ENCODE measurements around a stretch of chr11.

DNA sequence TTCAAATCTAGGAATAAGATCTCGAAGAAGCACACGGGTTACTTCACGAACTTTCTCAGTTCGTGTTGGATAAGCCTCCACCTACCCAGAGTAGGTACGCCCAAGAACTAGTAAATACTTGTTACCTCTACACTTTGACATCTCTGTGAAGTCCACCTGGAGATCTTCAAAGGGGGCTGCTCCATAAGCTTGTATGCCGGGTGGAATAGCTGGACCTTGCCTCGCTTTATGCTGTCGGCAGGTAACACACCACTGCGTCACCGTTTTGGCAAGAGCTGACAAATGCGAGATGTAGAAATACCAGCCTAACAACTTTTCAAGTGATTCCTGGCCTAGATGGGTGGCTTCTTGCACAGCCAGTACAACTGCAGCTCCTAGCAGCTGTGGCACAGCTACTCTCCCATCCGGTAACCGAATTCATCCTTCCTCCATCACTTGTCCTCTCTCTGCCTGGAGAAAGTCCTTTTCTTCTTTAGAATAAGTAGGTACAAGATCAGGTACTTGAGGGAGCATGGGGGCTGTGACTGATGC is 155.4 kb downstream of the UNC93B1 start:
- RRBS: no CpG with 5 or more reads among the region's 13 CpGs
CAGE:
- cytosol, long polyA plus RNA: no peak
- long polyA plus RNA: no peak
- nucleus, long polyA plus RNA: no peak

- RRBS: no CpG with 5 or more reads among the region's 12 CpGs
CAGE:
- cytosol, long polyA plus RNA: no peak
- long polyA plus RNA: no peak
- nucleus, long polyA plus RNA: no peak
Measured at GRCh38 chr11:68004776-68005368, 975 bp upstream of the UNC93B1 start.

DNA sequence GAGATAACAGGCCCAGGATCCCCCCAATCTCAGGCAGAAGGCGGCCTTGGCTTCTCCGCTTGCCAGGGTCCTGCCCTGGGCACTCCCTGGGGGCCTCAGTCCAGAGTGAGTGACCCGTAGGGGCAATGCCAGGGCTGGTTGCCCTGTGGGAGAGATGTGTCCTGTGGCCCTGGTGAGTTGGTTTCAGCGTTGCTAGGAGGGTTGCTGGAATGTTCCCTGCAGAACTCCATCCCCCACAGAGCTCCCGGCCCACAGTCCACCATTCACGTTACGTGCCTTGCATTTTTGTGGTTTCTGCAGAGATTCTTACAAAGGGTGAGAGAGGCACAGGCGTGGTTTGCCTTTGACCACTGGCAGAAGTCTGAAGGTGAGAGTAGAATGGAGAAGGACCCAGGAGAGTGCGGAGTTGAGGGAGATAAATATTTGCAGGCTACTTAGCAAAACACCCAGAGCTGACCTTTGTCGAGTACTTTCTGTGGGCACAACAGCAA is 3.0 kb downstream of the ALDH3B1 start:
- RRBS: no CpG with 5 or more reads among the region's 10 CpGs
CAGE:
- cytosol, long polyA plus RNA: no peak
- long polyA plus RNA: no peak
- nucleus, long polyA plus RNA: no peak

- RRBS: 95% methylated on average over 6 of the region's 30 CpGs
CAGE:
- cytosol, long polyA plus RNA: no peak
- long polyA plus RNA: no peak
- nucleus, long polyA plus RNA: no peak
Measured at GRCh38 chr11:68017794-68018769, 8.0 kb downstream of the ALDH3B1 start.

DNA sequence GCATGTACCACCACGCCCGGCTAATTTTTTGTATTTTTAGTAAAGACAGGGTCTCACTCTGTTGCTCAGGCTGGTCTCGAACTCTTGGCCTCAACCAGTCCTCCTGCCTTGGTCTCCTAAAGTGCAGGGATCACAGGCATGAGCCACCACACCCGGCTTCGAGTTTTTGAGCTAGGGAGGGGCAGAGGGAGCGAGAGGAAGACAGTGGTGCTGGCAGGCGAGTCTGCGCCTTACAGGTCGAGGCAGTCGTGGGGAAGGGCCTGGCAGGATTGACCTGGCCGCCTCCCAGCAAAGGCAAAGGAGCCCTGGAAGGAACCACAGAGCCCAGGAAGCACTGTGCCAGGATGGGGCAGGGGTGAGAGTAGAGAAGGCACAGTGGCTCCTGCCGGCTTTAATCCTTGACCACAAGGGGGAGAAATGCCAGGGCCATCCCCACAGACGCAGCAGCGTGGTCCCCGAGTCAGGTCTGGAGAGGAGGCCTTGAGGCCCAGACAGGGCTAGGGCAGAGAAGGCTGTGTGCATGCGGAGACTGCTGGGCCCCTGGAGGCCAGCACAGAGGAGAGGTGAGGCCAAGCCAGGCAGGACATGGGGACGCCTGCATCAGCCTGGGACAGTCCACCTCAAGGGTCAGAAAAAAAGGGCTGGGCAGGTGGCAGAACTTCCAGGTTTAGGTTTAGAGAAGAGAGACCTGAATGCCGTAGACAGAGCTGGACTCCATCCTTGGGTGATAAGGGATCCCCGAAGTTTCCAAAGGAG is 9.9 kb upstream of the NDUFS8 start:
- RRBS: no CpG with 5 or more reads among the region's 19 CpGs
CAGE:
- cytosol, long polyA plus RNA: no peak
- long polyA plus RNA: no peak
- nucleus, long polyA plus RNA: no peak

GRCh38 chr11:68021211-68022033 is 9.1 kb upstream of the NDUFS8 start:
- RRBS: no CpG with 5 or more reads among the region's 38 CpGs
CAGE:
- cytosol, long polyA plus RNA: no peak
- long polyA plus RNA: no peak
- nucleus, long polyA plus RNA: no peak

DNA sequence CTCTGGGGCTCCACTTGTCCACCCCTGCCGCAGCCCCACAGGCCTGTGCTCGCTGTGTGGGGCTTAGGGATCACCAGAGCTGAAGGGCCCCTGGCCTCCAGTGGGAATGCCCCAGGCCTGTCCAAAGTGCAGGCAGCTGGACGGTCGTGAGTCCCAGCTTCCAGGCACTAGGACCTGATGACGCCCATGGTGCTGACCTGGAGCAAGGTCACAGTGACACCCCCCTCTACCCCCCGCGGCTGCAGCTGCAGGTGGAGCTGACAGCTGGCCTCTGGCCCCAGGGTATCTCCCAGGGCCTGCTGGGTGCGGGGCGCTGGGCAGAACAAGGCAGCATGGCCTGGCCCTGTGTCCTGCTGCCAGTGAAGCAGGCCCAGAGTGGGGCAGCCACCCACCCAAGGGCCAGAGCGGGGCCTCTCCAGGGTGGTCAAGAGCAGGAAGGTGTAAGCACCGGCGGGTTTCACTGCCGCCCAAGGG is 619 bp upstream of the TCIRG1 start:
- RRBS: no CpG with 5 or more reads among the region's 13 CpGs
CAGE:
- cytosol, long polyA plus RNA: no peak
- long polyA plus RNA: no peak
- nucleus, long polyA plus RNA: no peak

DNA sequence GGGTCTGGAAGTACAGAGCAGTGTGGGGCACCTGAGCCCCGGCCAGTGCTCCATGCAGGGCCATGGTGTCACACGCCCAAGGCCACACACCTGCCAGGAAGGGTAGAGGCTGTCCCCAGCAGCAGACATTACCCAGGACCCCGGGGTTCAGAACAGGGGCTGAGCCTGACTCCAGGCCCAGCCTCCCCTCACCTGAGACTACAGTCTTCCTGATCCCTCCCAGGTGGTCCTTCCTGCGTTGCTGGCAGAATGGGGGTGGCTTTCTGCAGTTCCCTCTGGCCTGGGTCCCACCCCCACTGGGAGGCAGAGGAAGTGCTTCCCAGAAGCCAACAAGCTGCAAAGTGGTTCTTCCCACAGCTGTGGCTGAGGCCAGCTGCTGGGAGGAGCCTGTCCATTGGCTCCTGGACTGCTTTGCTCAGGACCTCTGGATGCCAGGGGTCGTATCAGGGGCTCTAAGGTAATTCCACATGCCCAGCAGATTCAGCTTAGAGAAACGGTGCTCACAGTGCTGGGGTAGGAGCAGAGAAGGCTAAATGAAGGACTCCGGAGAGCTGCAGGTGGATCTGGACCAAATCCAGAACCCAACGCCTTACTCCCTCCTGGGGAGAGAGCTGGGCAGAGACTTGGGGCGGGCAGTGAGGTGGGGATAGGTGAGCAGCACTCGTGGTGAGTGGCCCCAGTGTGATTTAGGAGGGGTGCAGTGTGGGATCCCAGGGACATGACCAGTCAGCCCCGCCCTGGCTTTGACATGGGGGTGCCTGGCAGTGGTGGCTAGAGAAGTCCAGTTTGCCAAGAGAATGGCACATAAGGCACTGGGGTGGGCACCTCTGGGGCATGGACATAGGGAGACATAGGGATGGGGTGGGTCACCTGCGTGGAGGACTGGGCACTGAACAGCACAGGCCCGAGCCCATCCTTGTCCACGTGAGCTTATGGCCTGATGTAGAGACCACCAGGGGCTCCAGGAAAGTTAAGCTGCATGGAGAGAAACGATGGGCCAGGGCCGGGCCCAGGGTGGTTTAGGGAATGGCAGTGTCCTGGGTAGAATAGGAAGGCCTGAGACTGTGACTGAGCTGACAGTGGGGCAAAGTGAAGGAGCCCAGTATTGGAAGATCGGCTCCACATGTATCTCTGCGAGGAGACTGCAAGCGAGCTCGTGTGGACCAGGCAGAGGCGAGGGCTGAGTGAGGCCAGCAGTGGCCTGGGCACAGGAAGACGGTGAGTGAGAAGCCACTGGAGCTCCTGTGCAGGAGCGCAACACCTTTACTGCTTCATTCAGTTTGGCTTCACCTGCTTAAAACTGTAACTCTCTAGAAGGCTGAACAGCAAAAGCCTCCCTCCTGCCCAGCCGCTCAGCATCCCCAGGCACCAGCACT is 12.9 kb downstream of the TCIRG1 start:
- RRBS: 78% methylated on average over 3 of the region's 24 CpGs
CAGE:
- cytosol, long polyA plus RNA: no peak
- long polyA plus RNA: no peak
- nucleus, long polyA plus RNA: no peak

- RRBS: no CpG with 5 or more reads among the region's 7 CpGs
CAGE:
- cytosol, long polyA plus RNA: no peak
- long polyA plus RNA: no peak
- nucleus, long polyA plus RNA: no peak
Measured at GRCh38 chr11:68070810-68071807, 32.3 kb downstream of the TCIRG1 start.

GRCh38 chr11:68099296-68100011 is 21.7 kb downstream of the CHKA start:
- RRBS: no CpG with 5 or more reads among the region's 9 CpGs
CAGE:
- cytosol, long polyA plus RNA: no peak
- long polyA plus RNA: no peak
- nucleus, long polyA plus RNA: no peak

GRCh38 chr11:68214064-68214664 is 1.1 kb upstream of the KMT5B start:
- RRBS: 2% methylated on average over 21 of the region's 52 CpGs
CAGE:
- cytosol, long polyA plus RNA: no peak
- long polyA plus RNA: no peak
- nucleus, long polyA plus RNA: no peak

GRCh38 chr11:68251669-68252198 is 20.0 kb downstream of the C11orf24 start:
- RRBS: no CpG with 5 or more reads among the region's 4 CpGs
CAGE:
- cytosol, long polyA plus RNA: no peak
- long polyA plus RNA: no peak
- nucleus, long polyA plus RNA: no peak

DNA sequence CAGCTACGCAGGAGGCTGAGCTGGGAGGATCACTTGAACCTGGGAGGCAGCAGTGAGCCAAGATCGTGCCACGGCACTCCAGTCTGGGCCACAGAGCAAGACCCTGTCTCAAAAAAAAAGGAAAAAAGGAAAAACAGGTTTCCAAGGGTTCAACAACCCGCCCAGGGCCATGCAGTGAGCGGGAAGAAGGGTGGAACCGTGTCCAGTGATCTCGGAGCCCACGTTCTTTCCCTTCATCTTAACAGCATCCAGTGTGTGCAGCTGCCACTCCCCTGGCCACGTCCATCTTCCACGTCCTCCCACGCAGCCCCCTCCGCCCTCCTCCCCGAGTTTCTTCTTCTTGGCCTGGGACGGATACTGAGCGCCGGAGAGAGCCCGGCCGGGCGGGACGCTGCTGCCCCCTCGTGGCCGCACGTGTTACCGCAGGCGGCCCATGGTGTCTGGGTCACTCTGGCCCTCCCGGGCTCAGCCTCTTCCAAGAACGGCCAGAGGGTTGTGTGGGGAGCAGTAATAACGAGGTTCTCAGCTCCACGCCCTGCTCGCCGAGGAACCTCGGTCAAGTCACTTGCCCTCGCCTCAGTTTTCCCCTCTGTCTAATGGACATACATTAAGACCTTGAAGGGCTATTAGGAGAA is 14.8 kb upstream of the LRP5 start:
- RRBS: 2% methylated on average over 8 of the region's 33 CpGs
CAGE:
- cytosol, long polyA plus RNA: no peak
- long polyA plus RNA: no peak
- nucleus, long polyA plus RNA: no peak

DNA sequence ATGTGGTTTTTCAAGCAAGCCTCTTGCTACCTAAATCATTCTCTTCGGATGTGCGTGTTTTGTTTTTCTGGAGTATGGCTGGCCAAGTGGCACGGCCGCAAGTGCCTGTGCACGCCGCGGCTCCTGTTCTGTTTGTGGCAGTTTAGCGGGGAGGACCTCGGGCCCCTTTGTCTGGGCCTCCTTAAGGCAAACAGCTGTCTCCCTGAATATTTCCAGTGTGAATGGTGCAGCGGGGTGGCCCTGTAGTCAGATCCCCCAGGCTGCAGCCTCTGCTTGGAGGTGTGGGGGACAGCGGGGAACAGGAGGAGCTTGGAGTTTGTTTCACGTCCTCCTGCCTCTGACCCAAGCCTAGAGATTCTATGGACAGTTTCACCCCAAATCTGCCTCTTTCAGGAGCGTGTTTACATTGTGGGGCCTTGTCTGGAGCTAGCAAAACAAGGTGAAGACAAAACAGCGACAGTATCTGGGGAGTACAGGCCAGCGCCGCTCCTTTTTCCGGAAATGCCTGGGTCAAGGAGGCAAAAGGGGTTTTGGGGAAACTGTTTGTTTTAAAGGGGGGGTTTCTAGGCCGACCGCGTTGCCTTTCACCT is 1.3 kb downstream of the LRP5 start:
- RRBS: no CpG with 5 or more reads among the region's 20 CpGs
CAGE:
- cytosol, long polyA plus RNA: no peak
- long polyA plus RNA: no peak
- nucleus, long polyA plus RNA: no peak

- RRBS: no CpG with 5 or more reads among the region's 11 CpGs
CAGE:
- cytosol, long polyA plus RNA: no peak
- long polyA plus RNA: no peak
- nucleus, long polyA plus RNA: no peak
Measured at GRCh38 chr11:68315503-68316012, 3.2 kb downstream of the LRP5 start.

- RRBS: 90% methylated on average over 3 of the region's 17 CpGs
CAGE:
- cytosol, long polyA plus RNA: no peak
- long polyA plus RNA: no peak
- nucleus, long polyA plus RNA: no peak
Measured at GRCh38 chr11:68316840-68317496, 4.6 kb downstream of the LRP5 start.

DNA sequence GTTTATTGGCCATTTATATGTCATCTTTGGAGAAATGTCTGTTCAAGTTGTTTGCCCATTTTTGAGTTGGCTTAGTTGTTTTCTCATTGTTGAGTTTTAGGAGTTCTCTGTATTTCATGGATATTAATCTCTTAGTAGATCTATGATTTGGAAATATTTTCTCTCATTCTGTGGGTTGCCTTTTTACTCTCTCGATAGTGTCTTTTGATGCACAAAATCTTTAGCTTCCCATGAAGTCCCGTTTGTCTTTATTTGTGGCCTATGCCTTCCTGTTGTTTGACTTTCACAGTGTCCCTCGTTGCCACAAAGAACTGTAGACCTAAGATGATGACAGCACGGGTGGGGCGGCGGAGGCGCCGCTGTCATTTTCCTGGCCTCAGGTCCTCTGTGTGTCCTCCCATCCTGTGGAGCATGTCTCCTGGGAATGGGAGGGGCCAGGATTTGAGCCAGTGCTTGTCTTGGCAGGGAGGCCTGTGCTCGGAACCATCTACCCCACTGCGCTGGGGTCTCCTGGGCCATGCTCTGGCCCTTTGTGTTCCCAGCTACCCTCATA is 33.6 kb downstream of the LRP5 start:
- RRBS: no CpG with 5 or more reads among the region's 10 CpGs
CAGE:
- cytosol, long polyA plus RNA: no peak
- long polyA plus RNA: no peak
- nucleus, long polyA plus RNA: no peak

- RRBS: no CpG with 5 or more reads among the region's 8 CpGs
CAGE:
- cytosol, long polyA plus RNA: no peak
- long polyA plus RNA: no peak
- nucleus, long polyA plus RNA: no peak
Measured at GRCh38 chr11:68349453-68349925, 37.1 kb downstream of the LRP5 start.

DNA sequence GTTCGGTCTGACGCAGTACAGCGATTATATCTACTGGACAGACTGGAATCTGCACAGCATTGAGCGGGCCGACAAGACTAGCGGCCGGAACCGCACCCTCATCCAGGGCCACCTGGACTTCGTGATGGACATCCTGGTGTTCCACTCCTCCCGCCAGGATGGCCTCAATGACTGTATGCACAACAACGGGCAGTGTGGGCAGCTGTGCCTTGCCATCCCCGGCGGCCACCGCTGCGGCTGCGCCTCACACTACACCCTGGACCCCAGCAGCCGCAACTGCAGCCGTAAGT is 46.9 kb upstream of the PPP6R3 start:
- RRBS: 100% methylated on average over 2 of the region's 18 CpGs
CAGE:
- cytosol, long polyA plus RNA: no peak
- long polyA plus RNA: no peak
- nucleus, long polyA plus RNA: no peak

- RRBS: no CpG with 5 or more reads among the region's 5 CpGs
CAGE:
- cytosol, long polyA plus RNA: no peak
- long polyA plus RNA: no peak
- nucleus, long polyA plus RNA: no peak
Measured at GRCh38 chr11:68542567-68543211, 82.1 kb downstream of the PPP6R3 start.